Peyer's patch (tissue), 4 donors: ENCODE measurements around the genes DPM3, RIT1 and ARHGEF2.

DNA sequence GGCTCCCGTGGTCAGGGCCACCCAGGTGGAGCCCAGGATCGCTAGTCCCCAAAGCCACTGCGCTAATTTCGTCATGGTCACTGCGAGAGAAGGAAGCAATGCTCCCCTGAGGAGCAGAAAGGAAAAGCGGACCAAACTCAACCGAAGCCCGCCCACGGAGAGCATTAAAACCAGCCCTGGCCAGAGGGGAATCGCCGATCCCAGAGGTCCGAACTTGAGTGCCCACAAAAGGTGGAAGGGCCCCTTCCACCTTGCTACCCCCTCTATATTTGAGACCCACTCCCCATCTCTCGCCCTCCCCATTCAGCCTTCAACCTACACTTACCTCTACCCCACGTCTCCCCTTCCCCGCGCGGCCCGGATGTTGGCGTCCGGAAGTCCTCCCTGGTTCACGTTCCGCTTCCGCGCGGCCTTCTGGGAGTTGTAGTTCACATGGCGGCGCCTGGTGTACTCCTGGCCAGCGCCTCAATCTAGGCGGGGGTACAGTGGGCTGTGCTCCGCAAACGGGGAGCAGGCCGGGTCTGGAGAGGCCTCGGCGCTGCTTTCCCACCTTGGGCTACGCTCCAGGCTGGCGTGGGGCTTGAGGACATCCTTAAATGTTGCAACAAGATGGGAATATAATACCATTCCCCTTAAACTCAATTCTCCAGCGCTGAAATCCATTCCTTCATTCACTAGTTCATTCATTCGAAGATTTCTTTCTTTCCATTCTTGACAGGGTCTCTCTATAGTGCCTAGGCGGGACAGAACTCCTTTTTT, at the start of gene DPM3:
Gene DPM3, minus strand, starts transcription at position 366 of the 759 bp plus-strand sequence.
- PRO-cap, result bidirectional peak, plus-strand start at position 427 of the sequence, minus-strand start at position 363 of the sequence
- RAMPAGE, long total RNA, 4 experiments, result start-site peak on the minus strand in 3 of 4 experiments, centred at positions 363 to 373 of the sequence, 27 to 39 reads per replicate

DNA sequence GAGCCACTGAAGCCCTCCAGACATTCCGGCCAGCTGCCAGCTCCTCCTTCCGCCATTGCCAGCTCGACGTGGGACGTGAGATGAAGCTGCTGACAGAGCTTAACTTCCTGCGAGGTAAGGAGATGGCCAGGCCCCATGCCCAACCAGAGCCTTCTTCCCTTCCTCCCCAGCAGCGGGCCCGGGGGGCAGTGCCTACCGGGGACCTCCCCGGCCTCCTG, 4.8 kb downstream of the TRIM46 start:
- PRO-cap, result no peak
- RAMPAGE, long total RNA, 4 experiments, result no peak in any of the 4 experiments

- PRO-cap, result unidirectional peak, minus-strand start at chr1:155226710
- RAMPAGE, long total RNA, 4 experiments, result no peak in any of the 4 experiments
Measured at GRCh38 chr1:155226252-155227267, 14.5 kb downstream of the GBA1 start.

GRCh38 chr1:155227268-155228327, 13.5 kb downstream of the GBA1 start:
- PRO-cap, result bidirectional peak, plus-strand start at chr1:155227695, minus-strand start at chr1:155227469
- RAMPAGE, long total RNA, 4 experiments, result start-site peak on the minus strand in 2 of 4 experiments, at chr1:155227430-155227467 at its widest, 6 to 7 reads per replicate

GRCh38 chr1:155318441-155319387, 2.0 kb upstream of the RUSC1 start:
- PRO-cap, result no peak
- RAMPAGE, long total RNA, 4 experiments, result start-site peak on the plus strand in 1 of 4 experiments, at chr1:155318864-155319447 at its widest, 21 to 22 reads per replicate

- PRO-cap, result no peak
- RAMPAGE, long total RNA, 4 experiments, result no peak in any of the 4 experiments
Measured at GRCh38 chr1:155468215-155468841, 94.3 kb downstream of the ASH1L start.

DNA sequence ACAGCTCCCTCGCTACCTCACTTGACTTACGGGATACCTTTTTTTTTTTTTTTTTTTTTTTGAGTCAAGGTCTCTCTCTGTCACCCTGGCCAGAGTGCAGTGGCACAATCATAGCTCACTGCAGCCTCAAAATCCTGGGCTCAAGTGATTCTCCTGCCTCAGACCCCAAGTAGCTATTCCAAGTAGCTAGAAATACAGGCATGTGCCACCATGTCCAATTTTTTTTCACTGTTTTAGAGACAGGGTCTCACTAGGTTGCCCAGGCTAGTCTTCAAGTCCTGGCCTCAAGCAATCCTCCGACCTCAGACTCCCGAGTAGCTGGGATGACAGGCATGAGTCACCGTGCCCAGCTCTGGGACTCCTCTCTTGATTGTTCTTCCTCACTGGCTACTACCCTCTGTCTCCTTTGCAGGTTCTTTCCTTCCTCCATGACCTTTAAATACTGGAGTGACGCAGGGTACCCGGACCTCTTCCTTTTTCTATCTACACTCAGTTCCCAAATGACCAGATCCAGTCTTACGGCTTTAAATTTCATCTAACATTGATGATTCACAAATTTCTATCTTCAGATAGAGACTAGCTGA, 35.0 kb downstream of the ASH1L start:
- PRO-cap, result no peak
- RAMPAGE, long total RNA, 4 experiments, result no peak in any of the 4 experiments

- PRO-cap, result unidirectional peak, minus-strand start at chr1:155648521; unidirectional peak, minus-strand start at chr1:155648561
- RAMPAGE, long total RNA, 4 experiments, result start-site peak on the minus strand in 2 of 4 experiments, at chr1:155648536-155648608 at its widest, 67 to 103 reads per replicate
Measured at GRCh38 chr1:155648276-155648892, 38.4 kb downstream of the MSTO1 start.

DNA sequence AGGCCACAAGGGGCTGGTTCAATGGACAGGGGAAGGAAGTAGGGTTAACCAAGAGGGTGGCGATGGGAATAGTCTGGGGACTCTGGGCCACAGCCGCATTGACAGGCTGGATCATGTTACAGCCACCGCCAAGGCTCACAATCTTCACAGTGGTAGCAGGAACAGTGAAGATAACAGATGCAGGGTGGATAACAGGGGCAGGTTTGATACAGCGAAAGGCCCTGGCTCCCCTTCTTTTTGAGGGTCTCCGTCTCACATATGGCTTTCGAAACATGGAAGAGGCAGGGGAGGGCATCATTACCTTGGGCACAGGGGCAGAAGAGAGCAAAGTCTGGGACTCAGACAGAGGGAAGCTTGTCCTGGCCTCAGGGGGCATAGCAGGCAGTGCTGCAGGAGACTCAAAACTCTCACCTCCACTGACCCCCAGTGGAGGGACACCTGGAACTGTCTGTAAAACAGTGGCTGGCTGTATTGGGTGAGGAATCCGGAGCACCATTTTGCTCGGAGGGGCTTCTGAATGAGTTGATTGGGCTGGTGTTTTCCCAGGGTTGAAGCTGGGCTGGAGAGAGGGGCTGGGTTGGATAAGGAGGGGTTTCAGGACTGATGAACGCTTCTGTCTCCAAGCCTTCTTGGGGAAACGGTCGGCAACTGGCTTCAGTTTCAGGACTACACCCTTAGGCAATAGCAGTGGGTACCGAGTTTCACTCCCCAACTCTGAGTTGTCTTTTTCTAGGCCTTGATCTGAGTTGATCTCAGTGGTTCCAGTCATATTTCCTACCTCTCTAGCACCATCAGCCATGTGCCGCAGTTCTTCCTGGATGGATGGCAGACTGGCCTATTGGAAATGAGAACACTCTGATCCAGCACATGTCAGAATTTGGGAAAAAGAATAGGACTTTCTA, 28.2 kb downstream of the YY1AP1 start:
- PRO-cap, result no peak
- RAMPAGE, long total RNA, 4 experiments, result no peak in any of the 4 experiments

DNA sequence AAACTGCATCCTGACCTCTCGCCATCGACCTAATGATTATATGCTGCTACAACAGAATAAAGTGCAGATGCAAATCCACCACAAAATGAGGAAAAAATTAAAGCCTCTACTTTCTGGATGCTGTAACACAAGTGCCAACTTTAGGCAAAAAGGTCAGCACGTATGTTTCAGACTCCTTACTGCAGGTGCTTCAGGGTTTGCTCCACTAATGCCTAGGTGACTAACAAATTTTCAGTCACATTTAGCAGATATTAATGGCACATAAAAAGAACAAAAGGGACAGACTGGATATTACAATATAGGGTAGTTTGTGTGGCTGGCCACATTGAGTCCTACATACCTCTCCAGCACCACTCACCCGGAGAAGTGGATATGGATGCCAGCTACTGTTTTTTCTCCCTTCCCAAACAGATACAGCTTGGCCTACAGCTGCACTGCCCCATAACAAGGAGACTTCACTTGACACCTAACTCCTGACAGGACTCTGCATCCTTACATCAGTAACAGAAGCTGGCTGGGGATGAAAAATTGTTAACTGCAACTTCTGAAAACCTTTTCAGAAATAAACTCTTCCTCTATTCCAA, 9.7 kb downstream of the YY1AP1 start:
- PRO-cap, result no peak
- RAMPAGE, long total RNA, 4 experiments, result no peak in any of the 4 experiments

DNA sequence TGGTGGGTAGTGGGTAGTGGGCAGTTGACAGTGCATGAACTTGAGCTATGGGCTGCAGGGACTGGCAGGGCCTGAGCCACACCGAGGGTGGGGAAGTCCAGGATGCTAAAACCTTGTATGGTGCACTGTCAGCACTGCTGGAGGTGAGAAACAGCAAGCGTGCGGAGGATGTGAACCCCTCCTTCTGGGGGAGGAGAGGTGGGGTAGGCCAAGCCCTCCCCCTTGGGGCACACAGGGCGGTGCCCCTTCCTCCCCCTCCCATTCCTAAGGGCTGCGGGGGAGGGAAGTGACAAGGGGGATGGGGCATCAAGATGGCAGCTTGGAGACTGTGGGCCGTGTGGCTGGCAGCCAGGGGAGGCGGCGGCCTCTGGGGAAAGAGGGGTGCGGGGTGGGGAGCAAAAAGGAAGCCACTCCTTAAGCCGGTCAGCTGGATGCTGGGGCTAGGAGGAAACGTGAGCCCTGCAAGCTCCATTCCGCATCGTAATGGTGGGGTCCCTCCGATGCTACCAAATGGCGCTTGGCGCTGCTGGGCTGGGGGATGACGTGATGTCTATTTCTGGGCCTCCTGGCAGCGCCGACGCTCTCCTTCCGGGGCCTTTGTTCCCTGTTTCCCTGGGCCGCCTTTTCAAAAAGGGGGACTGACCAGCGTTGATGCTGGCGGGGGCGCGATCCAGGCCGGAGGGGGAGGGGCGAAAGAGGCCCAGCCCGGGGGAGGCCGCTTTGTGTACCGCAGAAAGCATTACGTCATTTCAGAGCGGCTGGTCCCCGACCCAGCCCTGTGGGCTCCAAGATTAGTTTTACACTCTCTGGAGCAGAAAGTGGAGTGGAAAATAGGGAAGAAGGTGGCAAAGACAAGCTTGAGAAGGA, 797 bp downstream of the SYT11 start:
- PRO-cap, result unidirectional peak, plus-strand start at position 417 of the sequence; bidirectional peak, plus-strand start at position 748 of the sequence, minus-strand start at position 511 of the sequence
- RAMPAGE, long total RNA, 4 experiments, result no peak in any of the 4 experiments

DNA sequence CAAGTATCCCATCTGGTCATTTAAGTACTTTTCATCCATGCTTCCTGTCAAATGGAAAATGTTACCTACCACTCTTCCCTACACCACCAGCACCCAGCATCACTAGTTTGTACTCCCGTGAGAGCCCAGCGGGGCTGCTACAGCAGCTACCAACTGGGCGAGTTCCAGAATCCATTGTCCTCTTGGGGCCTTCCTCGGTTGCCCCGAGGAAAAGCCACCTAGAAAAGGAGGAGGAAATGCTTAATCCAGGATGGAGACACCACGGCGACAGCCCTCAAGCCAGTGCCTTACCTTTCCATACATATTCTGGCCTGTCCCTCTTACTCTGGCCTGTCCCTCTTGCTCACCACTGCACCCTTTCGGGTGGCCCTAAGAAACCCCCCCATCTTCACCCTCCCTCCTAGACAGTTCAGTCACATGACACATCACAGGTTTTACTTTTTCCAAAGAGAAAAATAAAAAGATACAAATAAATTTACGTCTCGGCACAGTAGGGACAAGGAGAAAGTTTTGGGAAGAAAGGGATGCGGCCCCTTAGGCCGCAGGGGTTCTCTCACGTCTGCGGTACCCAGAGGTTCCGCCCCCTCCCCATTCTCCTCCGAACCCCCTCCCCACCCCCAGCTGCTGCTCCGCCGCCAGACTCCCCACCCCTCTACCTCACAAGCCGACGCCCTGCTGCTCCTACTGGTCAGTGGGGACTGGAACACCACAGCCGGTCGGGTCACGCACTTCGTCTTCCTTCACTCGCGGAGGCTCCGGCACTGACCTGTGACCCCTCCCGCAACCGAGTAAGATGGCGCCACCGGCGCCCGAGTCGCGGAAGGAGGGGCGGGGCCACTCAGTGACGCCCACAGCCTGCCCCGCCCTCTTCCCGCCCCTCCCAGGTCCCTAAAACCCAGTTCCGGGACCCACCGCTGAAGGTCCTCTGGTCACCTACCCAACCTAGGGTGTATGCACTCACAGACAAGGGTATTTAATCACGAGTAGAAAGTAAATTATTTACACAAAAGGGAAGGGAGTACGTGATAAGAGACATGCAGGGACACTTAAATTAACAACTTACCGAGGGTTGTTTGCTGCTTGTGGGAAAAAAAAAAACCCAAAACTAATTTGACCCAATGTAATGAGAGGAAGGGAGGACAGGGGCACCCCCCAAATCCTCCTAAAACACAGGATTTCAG, at the start of gene RIT1:
Gene RIT1, minus strand, starts transcription at position 763 of the 1,181 bp plus-strand sequence.
- PRO-cap, result unidirectional peak, minus-strand start at position 786 of the sequence; bidirectional peak, plus-strand start at position 898 of the sequence, minus-strand start at position 786 of the sequence
- RAMPAGE, long total RNA, 4 experiments, result no peak in any of the 4 experiments

- PRO-cap, result bidirectional peak, plus-strand start at chr1:155940603, minus-strand start at chr1:155940526
- RAMPAGE, long total RNA, 4 experiments, result no peak in any of the 4 experiments
Measured at GRCh38 chr1:155940215-155941075, 993 bp upstream of the RXFP4 start.

- PRO-cap, result no peak
- RAMPAGE, long total RNA, 4 experiments, result start-site peak on the minus strand in 1 of 4 experiments, at chr1:155947097-155947428 at its widest, 67 reads per replicate
Measured at GRCh38 chr1:155946960-155947842, 5.8 kb downstream of the RXFP4 start.

GRCh38 chr1:155978019-155978982, at the start of gene ARHGEF2:
Gene ARHGEF2, minus strand, starts transcription at chr1:155978547.
- PRO-cap, result bidirectional peak, plus-strand start at chr1:155978269, minus-strand start at chr1:155978175; bidirectional peak, plus-strand start at chr1:155978633, minus-strand start at chr1:155978577
- RAMPAGE, long total RNA, 4 experiments, result start-site peak on the plus strand in 1 of 4 experiments, at chr1:155978522-155978635 at its widest, 7 reads per replicate; start-site peak on the minus strand in 3 of 4 experiments, at chr1:155978166-155978607 at its widest, 25 to 52 reads per replicate

DNA sequence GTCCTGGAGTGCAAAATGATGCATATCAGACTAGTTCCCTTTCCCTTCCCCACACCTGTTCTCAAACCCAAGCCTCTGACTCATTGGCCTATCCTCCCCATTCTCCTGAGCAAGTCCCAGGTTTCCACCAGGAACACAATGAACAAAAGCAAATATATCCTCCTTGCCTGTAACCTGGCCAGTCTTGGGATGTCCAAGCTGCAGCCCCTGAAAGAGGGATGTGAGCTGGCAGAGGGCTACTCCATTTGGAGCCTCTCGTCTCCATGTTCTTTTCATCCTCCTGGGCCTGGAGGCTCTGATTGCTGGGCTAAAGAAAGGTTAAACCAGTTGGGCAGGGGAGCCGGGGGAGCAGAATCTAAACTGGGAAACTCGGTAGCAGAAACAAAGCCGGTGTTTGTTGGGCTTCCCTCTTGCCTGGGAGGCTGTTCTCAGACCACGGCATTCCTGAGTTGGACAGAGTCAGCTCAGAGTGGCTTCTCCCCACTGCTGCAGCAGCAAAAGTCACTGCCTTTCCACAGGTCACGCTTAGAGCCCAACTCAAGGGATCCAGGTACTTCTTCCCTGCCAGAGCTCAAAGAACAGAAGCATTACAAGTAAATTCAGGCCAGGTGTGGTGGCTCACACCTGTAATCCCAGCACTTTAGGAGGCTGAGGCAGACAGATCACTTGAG, 13.9 kb downstream of the SSR2 start:
- PRO-cap, result no peak
- RAMPAGE, long total RNA, 4 experiments, result no peak in any of the 4 experiments

GRCh38 chr1:156073200-156074265, 8.7 kb downstream of the MEX3A start:
- PRO-cap, result no peak
- RAMPAGE, long total RNA, 4 experiments, result no peak in any of the 4 experiments

GRCh38 chr1:156076374-156077396, 5.6 kb downstream of the MEX3A start:
- PRO-cap, result bidirectional peak, plus-strand start at chr1:156077090, minus-strand start at chr1:156076898
- RAMPAGE, long total RNA, 4 experiments, result no peak in any of the 4 experiments

DNA sequence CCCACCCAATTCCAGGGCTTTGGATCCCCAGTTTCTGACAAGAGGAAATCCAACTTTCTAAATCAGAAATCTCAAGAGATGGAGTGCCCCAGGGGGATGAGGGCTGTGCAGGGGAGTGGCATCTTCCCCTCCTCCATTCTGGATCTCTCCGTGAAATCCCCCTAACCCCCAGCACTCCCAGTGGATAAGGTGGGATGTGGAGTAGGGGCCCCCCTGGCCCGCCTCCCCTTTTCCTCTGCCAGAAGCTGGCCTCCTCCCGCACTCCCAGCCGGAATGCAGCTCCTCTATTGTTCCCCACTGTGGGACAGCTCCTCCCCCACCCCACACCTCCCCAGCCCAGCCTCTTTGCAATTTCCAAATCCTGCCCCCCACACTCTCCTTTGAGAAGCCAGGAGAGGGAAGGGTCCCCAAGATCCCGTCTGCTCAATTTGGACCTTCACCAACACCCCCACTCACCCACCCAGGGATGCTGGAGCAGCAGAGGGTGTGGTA, 2.0 kb downstream of the MEX3A start:
- PRO-cap, result no peak
- RAMPAGE, long total RNA, 4 experiments, result no peak in any of the 4 experiments

- PRO-cap, result no peak
- RAMPAGE, long total RNA, 4 experiments, result no peak in any of the 4 experiments
Measured at GRCh38 chr1:156099915-156100642, 14.4 kb upstream of the LMNA start.